Esophagus squamous epithelium (tissue), 4 donors: ENCODE measurements around a stretch of chr2.

DNA sequence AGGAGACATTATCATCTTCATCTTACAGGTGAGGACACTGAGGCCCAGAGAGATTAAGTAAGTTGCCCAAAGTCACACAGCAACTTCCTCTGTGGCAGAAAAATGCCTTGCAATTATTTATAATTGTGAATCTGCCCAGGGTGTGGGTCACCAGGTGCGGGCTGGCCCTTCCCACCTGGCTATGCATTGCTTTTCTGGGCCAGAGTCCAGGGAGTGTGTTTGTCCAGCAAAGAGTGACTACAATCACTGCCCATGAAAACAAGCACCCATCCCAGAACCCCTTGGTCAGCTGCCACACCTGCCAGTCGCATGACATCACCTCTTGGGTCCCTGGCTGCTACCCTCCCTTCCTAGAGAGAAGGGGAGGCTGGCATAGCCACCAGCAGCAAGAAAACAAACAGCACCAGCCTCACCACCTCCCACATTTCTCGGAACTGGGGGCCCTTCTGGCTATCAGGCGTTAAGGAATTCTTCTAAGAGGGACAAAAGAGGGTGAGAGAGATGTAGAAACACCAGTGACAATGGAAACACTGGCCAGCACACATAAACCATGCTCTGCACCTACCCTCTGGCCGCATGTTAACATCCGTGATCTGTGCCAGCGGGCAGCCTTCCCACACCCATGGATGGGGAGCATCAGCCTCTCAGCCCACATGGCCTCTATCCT is 109.8 kb upstream of the GLI2 start:
- PRO-cap = no peak
- RAMPAGE, long total RNA, 4 experiments = no peak in any of the 4 experiments

GRCh38 chr2:121074797-121075592 is 210.0 kb downstream of the TFCP2L1 start:
- PRO-cap = unidirectional peak, minus-strand start at chr2:121075393
- RAMPAGE, long total RNA, 4 experiments = no peak in any of the 4 experiments

DNA sequence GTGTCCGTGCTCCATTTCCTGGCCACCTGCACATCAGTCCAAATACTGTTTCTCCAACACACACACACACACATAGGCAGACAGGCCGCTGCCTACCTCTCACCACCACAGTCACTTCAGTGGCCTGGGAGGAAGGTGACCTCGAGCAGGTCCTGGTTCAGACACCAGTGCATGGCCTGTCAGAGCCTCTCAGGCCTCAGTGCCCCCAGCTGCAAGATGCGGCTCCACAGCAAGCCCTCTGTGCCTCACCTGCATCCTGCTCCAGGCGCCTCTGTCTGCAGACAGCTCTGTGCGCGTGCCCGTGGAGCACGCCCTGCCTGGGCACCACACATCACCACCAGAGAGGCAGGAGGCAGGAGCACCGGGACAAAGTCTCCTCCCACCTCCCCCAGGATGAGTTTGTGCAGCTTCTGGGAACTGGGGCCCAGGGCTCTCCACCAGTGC is 98.8 kb downstream of the TFCP2L1 start:
- PRO-cap = no peak
- RAMPAGE, long total RNA, 4 experiments = no peak in any of the 4 experiments

DNA sequence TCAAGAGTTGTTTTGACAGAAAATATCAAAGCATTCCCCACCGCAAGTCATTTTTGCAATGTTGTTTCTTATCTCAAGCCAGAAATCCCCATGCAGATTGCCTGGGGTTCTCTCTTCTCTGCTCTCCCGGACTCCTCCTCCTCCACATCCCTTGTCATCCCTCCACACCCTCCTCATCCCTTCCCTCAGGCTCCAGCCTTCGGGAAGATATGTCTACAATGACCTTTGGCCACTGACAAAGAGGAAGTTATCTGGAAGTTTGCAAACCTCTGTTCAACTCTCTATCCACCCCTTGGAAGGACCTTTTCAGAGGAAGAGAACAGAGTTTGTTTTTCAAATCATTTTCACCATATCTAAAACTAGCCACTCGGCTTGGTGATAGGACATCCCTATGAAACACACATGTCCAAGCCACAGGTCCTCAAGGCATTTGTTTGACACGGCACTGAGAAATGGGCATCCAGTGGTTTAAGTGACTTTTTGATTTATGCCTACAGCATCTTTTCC is 11.8 kb downstream of the TFCP2L1 start:
- PRO-cap = no peak
- RAMPAGE, long total RNA, 4 experiments = start-site peak on the minus strand in 1 of 4 experiments, centred at position 394 of the sequence, 5 reads per replicate

- PRO-cap = no peak
- RAMPAGE, long total RNA, 4 experiments = no peak in any of the 4 experiments
Measured at GRCh38 chr2:121282464-121283450, 2.2 kb downstream of the TFCP2L1 start.

DNA sequence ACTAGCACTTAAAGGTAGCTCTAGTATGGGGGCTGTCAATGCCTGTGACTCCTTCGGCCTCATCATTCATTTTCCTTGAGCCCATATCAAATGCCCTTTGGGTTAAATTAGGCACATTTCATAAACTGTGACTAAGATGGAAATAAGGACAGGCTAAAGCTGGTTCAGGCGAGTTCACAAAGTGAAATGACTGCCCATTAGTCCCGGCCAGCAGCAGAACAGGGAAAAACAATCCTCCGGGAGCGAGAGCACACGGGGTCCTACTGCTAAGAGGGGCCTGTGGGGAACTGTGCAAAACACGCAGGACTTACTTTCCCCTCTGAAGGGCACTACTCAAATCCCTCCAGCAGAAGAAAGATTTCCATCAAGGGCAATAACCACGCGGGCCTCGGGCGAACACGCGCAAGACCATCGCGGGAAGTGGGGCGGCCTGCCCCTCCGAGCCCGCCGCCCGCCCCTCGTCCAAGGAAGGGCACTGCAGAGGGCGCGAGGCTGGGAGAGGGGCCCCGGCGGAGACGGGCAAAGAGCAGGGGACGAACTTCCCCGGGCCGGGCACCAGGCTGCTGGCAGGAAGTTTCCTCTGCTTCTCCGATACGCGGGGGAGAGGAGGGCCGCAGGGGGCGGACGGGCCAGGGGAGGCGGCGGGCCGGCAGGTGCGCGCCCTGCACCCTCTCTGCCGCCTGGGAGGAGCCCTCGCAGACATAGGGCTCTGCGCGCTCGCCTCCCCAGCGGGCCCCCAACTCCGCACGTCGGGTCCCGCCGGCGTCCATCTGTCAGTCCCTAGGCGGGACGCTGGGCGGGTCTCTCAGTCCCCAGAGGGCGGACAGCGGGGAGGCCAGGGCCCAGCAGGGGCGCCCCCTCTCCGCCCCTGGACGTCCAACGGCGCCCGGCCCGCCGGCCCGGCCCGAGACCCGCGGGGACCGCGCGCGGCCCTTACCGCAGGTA is 619 bp downstream of the TFCP2L1 start:
- PRO-cap = bidirectional peak, plus-strand start at position 773 of the sequence, minus-strand start at position 675 of the sequence
- RAMPAGE, long total RNA, 4 experiments = no peak in any of the 4 experiments

DNA sequence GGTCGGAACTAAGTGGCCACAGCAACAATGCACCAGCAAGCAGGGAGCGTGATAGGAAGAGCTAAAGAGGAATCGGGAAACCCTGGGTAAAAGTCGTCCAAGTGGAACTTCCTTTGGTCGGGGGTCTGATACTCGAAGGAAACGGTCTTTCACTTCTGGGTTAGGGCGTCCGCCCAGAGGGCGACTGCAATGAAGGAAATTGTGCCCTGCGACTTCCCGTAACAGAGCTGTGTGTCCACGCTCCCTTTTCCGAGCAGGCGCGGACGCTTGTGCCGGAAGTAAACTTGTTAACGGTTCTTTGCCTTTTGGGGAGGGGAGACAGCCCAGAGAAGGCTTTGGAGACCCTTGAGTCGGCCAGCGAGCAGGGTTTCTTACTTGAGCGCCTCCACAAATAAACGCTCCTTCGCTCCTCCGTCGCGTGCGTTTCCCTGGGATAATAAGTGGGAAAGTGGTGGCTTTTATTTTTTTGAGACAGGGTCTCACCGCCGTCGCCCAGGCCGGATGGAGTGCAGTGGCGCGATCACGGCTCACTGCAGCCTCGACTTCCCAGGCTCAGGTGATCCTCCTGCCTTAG is 651 bp upstream of the CLASP1 start:
- PRO-cap = bidirectional peak, plus-strand start at position 219 of the sequence, minus-strand start at position 188 of the sequence
- RAMPAGE, long total RNA, 4 experiments = start-site peak on the plus strand in 3 of 4 experiments, centred at positions 269 to 283 of the sequence, 15 to 19 reads per replicate

DNA sequence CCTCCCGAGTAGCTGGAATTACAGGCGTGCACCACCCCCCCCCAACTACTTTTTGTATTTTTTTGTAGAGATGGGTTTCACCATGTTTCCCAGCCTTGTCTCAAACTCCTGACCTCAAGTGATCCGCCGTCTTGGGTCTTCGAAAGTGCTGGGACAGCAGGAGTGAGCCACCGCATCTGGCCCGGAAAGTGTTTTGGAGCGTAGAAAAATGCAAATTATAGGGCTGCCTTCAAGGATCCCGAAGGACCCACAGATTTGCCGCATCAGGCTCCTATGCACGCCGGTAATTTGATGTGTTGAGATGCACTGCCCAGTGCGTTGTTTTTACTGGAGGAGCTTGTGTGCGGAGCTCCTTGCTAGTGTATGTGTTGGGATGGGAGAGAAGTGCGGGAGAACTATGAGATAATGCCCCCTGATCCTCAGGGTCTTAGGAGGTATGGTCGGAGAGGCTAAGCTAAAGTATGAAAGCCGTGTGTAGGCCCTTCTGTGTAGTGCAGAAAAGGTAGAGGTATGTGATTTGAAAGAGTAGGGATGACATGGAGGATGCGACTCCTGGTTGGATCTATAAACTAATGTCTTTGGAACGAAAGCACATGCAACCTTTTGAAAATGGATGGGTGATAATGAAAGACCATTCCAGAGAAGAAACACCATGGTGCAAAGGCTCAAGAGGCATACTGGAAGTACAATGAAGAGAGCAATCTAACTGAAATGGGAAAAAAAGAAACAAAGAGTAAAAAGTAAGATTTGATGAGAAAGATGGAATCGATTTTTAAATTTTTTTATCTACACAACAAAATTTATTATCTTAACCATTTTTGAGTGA is 1.4 kb upstream of the CLASP1 start:
- PRO-cap = no peak
- RAMPAGE, long total RNA, 4 experiments = no peak in any of the 4 experiments

DNA sequence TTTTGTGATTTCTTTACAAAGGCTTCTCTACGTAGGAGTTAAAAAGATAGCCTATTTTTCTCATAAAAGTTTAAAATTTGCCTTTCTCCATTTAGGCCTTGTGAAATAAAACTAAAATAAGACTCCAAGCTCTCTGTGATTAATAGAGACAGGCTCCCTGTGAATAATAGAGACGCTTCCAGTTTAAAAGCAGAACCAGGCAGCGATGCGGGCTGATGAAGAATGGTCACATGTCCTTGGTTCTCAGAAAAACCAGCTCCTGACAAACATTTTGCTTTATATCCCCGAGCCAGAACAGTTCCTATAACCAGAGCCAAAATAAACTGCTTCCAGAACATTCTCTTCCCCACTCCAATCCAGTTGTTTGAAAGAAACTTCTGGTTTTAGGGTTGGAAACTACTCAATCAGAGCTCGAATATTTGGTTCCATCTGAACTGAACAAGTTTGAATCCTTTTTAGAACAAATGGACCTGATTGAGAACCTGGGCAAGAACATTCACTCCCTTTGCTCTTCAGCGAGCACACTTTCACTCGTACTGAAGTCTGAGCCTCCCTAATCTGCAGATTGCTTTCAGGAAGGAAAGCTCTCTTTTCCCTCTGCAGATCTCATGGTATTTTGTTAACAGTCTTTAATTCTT is 213.7 kb downstream of the TSN start:
- PRO-cap = no peak
- RAMPAGE, long total RNA, 4 experiments = no peak in any of the 4 experiments

GRCh38 chr2:122661281-122661858 is 905.9 kb downstream of the TSN start:
- PRO-cap = no peak
- RAMPAGE, long total RNA, 4 experiments = no peak in any of the 4 experiments

GRCh38 chr2:122748356-122748995 is 993.0 kb downstream of the TSN start:
- PRO-cap = no peak
- RAMPAGE, long total RNA, 4 experiments = no peak in any of the 4 experiments

GRCh38 chr2:123133686-123134112 is 891.4 kb upstream of the CNTNAP5 start:
- PRO-cap = unidirectional peak, plus-strand start at chr2:123133860
- RAMPAGE, long total RNA, 4 experiments = no peak in any of the 4 experiments

DNA sequence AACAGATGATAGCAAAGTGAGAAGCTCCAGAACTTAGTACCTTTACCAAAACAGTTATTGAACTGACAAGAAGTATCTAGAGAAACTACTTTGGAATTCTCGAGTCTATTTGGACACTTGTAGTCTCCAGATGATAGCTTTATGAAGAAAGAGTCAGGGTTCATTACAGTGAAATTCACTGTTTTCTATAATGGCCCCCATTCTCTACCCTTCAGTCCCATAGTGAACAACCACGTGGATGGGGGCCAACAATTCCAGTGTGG is 695.0 kb upstream of the CNTNAP5 start:
- PRO-cap = no peak
- RAMPAGE, long total RNA, 4 experiments = no peak in any of the 4 experiments

- PRO-cap = no peak
- RAMPAGE, long total RNA, 4 experiments = no peak in any of the 4 experiments
Measured at GRCh38 chr2:123390651-123391087, 634.4 kb upstream of the CNTNAP5 start.

DNA sequence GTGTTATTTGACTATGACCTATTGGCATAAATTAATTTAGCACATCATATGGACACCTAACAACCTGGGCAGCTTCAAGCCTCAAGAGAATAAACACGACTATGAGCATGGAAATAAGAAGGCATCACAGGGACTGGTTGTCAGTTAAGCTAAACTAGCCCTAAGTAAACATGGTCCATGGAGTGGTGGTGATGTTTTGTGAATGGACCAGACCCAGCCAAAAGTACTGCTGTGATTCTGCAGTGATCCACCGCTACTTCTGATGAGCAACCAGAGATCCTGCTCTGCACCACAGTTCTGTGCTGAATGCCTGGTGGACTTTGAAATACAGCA is 960.7 kb upstream of the GYPC start:
- PRO-cap = no peak
- RAMPAGE, long total RNA, 4 experiments = no peak in any of the 4 experiments

DNA sequence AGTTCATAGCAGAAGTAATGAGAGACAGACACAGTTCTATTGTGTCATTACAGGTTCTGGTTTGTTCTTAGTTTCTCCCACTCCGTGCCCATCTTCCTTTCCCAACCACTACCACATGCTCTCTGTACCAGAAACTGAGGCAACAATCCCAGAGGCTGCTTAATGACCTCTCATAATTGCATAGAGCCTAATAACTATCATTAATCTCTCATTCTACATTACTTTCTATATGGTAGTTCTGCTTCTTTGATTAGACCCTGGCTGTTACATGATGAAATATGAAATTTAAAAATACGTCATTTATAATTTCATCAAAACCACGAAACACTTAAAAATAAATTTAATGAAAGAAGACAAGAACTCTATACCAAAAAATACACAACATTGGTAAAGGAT is 60.6 kb upstream of the GYPC start:
- PRO-cap = no peak
- RAMPAGE, long total RNA, 4 experiments = no peak in any of the 4 experiments

DNA sequence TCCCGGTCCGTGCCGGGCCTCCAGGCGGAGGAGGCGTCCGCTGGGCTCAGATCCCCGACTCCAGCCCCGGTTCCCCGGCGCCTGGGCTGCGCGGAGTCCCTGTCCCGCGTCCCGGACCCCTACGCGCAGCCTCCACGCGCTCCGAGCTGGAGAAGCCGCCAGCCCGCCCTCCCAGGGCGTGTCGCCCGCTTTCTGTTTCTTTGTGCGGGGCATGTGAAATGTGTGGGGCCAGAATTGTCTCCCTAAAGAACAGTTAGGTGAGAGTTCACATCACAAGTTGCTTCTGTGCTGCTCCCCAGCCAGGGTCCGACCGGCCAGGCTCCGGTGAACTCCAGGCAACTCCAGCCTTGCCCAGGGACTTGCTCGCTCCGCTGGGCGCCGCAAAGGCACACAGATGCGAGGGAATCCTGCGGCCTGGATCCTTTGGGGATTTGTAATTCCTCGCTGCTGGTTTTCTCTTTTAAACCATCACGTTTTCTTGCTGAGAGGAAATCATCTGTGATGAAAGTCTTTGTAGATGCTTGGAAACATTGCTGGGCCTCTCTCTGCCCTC is 526 bp downstream of the GYPC start:
- PRO-cap = bidirectional peak, plus-strand start at position 245 of the sequence, minus-strand start at position 194 of the sequence
- RAMPAGE, long total RNA, 4 experiments = no peak in any of the 4 experiments

- PRO-cap = bidirectional peak, plus-strand start at chr2:126664457, minus-strand start at chr2:126664328
- RAMPAGE, long total RNA, 4 experiments = no peak in any of the 4 experiments
Measured at GRCh38 chr2:126664242-126664790, 8.4 kb downstream of the GYPC start.

DNA sequence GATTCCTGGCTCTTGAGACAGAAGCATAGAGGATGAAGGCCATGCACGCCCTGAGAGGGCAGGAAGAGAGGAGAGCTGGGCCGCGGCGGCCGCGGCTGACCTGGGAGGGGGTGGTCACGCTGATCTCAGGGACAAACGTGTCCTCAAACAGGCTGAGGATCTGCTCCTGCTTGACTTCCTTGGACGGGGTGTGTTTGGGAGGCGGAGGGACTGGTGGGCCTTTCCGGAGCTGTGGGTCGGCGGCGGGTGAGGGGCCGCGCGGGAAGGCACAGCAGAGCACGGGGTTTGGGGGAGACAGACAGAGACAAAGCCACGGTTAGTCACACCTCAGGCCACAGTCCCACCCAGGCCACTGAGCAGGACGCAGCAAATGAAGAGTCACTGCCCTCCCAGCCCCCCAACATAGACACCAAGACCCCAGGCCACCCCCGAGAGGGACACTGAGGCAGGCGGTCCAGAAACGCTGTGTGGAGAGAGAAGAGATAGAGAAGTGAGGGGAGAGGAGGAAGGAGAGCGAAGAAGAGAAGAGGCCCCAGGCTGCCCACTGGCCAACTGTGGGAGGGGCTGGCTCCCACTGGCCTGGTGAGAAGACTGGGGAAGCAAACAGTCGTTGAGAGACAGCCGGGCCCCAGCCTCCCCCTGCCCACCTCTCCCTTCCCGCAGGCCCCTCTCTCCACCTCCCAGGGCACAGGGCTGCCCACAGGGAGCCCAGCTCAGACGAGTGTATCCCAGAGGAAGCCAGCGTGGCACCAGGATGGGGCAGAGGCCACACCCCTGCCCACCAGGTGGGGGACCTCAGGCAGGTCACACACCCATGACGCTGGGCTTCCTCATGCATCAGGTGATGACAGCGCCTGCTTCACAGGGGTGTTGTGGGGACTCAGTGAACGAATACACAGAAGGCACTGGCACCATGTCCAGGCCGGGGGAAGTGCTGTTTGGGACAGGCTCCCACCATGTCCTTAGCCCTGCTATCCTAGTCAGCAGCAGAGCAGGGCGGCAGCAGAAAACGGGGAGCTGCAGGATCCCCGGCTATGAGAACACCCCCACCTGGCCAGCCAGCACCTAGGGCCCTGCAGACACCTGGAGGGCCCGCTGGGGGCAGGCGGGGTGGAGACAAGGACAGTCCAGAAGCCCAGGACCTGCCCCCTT is 49.2 kb downstream of the BIN1 start:
- PRO-cap = no peak
- RAMPAGE, long total RNA, 4 experiments = no peak in any of the 4 experiments

DNA sequence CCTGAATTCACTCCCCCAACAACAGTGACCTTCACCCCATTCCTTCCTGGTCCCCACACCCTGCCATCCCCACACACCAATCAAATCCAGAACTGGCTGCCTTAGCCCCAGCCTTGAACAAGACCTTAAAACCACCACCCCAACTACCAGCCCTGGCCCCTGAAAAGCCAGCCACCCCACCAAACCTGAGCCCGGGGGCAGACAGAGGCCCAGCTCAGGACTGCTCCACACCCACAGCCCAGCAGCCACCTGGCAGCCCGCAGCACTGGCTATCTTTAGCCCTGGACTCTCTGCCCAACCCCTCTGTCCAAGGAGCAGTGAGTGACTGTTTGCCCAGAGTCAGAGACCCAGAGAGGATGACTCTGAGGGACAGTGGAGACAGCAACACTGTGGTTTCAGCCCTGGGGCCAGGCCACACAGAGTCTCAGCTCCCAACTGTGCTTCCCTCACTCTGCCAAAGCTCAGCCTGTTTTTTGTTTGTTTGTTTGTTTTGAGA is 32.7 kb downstream of the BIN1 start:
- PRO-cap = no peak
- RAMPAGE, long total RNA, 4 experiments = no peak in any of the 4 experiments